ENCODE results near the gene ZNF660.

GRCh38 chr3:42134890-42135490, 43.8 kb downstream of the TRAK1 start:
- RAMPAGE, long total RNA: no peak
- RRBS: no CpG with 5 or more reads among the region's 3 CpGs

GRCh38 chr3:42388177-42388739, 22.2 kb downstream of the LYZL4 start:
- RAMPAGE, long total RNA: no peak
- RRBS: no CpG with 5 or more reads among the region's 6 CpGs

DNA sequence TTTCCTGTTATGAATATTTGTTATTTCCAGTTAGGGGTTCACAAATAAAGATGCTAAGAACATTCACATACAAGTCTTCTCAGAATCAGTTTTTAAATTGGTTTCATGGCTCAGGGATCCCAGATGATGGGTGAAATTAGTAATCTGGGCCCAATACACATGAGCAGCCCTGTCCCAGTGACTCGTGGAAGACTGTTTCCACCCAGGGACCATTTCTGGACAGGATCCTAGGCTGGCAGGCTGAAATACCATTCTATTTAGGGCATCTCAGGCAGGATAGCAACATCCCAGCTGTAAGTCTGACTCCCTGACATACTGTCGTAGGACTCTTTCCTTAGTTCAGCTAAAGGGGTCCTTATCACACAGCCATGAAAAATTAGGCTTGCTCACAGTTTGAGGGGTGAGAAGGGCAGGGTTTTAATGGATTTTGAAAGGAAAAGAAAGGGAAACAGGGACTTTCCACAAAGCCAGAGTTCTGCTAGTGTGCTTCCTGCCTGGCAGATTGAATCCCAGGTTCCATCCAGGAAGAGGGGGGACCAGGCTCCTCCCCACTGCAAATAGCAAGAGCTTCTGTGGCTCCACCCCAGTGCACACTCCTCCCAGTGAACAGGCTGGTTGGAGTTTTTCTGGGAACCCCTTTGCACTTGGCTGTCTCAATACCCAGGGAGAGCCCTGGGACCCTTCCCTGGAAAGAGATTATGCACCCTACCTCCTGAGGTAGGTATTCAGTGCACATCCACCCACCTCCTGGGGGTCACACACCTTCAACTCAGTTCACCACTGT, 41.3 kb upstream of the LYZL4 start:
- RAMPAGE, long total RNA: no peak
- RRBS: no CpG with 5 or more reads among the region's 2 CpGs

- RAMPAGE, long total RNA: no peak
- RRBS: no CpG with 5 or more reads among the region's 6 CpGs
These were observed 25.6 kb downstream of the SEC22C start for GRCh38 chr3:42555958-42556822.

DNA sequence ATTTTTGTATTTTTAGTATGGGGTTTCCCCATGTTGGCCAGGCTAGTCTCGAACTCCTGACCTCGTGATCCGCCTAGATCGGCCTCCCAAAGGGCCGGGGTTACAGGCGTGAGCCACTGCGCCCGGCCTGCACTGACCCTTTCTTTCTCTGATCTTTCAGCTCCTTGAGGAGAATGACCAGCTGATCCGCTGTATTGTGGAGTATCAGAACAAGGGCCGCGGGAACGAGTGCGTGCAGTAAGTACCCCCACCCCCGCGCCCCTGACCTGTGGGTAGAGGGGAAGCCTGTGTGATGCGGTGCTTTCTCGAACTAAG, 662 bp downstream of the SS18L2 start:
- RAMPAGE, long total RNA: no peak
- RRBS: 1% methylated on average over 4 of the region's 17 CpGs

DNA sequence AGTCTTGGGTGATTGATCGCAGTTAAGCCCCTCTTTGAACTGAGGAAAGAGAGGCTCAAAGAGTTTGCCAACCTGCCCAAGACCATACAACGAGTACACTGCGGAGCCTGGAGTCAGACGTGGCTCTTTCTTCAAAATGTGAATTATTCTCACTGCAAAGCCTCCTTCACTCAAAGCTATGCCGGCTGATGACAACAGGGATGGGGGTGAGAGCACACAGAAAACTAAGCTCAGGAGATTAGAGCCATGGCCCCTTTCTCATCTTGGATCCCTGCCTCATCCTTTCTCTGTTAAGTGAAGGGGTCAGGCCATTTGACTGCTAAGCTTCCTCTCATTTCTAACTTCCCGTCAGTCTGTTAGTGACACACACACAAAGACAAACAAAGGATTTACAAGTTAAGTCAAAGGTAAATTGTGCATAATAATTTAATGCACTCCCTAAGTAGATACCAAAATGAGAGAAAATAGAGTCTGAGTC, 1.1 kb downstream of the SS18L2 start:
- RAMPAGE, long total RNA: no peak
- RRBS: no CpG with 5 or more reads among the region's 6 CpGs

GRCh38 chr3:42636699-42637612, 16.5 kb upstream of the ZBTB47 start:
- RAMPAGE, long total RNA: no peak
- RRBS: no CpG with 5 or more reads among the region's 12 CpGs

DNA sequence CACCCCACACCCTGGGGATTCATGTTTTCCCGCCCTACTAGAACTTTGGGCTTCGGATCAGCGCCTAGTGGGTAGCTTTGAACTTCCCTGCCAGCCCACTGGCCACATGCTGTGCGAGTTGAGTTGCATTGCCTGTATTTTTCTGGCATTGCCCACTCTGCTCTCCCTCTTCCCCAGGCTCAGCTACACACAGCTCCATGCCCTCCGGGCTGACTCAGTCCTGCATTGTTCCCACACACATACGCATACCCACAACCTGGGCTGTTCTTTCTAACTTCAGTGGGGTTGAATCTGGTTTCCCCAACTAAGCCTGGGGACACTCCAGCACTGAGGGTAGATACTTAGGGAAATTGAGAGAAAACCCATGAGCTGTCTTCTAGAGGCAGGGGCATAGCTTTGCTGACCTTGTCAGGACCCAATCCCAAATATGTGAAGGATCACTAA, 1.9 kb upstream of the ZBTB47 start:
- RAMPAGE, long total RNA: no peak
- RRBS: no CpG with 5 or more reads among the region's 6 CpGs

- RAMPAGE, long total RNA: no peak
- RRBS: no CpG with 5 or more reads among the region's 10 CpGs
These were observed 1.0 kb downstream of the CYP8B1 start for GRCh38 chr3:42874606-42875121.

DNA sequence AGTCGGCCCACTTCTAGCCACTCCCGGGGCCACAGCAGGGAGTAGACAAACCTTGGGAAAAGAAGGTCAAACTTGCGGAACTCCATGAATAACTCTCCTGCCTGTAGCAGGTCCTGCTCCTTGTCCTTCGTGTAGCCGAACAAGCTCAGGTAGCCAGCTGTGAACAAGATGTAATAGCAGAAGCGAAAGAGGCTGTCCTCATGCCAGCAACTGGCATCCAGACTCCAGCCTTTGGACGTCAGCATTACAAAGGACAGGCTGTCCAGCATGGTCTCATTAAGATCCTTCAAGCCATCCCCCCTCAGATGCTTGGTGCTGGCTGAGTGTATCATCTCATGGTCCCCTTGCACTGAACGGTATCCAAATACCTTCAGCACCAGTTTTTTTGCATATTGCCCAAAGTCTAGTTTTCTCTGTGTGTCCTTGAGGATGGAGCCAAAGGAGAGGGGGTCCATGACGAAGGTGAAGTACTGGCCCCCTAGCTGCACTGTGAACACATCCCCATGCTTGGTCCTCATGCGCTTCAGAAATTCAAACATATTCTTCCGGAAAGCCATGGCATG, 476 bp downstream of the CYP8B1 start:
- RAMPAGE, long total RNA: no peak
- RRBS: no CpG with 5 or more reads among the region's 11 CpGs

- RAMPAGE, long total RNA: no peak
- RRBS: 31% methylated on average over 3 of the region's 8 CpGs
These were observed 22.0 kb downstream of the GASK1A start for GRCh38 chr3:43000855-43001708.

GRCh38 chr3:43287877-43288393, 1.6 kb downstream of the SNRK start:
- RAMPAGE, long total RNA: no peak
- RRBS: no CpG with 5 or more reads among the region's 2 CpGs

- RAMPAGE, long total RNA: no peak
- RRBS: no CpG with 5 or more reads among the region's 7 CpGs
These were observed 106.5 kb downstream of the SNRK start for GRCh38 chr3:43392576-43393450.

DNA sequence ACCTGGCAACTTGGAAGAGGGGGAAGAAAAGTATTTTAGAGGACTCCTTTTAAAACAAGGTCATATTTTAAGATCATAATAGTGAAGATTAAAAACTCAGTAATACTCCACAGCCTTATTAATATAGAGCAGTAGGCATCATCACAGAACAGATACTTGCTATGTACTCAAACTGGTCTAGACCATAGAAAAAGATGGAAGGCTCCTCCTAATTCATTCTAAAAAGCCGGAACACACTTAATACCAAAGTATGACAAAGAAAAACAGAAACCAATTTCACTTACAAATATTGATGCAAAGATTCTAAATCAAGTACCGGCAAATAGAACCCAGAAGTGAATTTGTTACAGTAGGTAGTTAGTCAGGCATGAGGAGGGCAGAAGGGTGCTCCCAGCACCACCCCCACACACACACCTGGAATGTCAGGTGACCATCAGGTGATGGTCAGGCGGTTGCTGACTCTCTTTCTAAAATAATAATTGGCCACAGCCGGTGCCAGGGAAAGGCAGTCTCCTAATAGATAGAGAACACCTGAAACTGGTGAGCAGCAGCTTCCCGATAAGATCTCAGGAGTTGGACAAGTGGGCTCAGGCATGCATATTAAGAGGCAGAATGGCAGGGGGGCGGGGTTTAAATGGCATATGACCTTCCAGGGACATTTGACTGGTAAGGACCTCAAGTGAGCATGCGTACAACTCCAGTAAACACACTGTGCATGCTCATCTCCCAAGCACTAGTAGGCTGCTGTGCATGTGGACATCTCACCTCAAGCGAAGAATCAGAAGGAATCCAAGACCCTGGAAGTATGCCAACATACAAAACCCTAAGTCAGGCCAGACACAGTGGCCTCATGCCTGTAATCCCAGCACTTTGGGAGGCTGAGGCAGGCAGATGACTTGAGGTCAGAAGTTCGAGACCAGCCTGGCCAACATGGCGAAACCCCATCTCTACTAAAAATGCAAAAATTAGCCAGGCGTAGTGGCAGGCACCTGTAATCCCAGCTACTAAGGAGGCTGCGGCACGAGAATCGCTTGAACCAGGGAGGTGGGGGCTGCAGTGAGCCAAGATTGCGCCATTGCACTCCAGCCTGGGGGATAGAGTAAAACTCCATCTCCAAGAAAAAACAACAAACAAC, 131.0 kb downstream of the ANO10 start:
- RAMPAGE, long total RNA: no peak
- RRBS: no CpG with 5 or more reads among the region's 15 CpGs

DNA sequence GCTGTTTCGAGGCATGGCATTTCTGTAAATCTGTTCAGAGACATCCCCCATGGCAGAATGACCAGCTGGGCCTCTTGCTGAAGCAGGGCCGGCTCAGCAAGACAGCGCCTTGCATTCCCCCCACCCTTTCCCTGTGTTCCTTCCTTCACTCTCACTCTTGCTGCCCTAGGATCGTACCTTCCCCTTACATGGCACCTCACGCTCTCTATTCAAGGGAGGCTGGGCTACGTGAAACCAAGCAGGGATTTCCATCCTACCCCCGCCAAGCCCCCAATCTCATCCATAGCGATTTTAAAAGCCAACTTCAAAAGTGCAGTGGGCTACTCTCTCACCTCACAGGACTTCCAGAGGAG, 192.5 kb downstream of the ABHD5 start:
- RAMPAGE, long total RNA: no peak
- RRBS: no CpG with 5 or more reads among the region's 8 CpGs

GRCh38 chr3:44339234-44339406, 554 bp downstream of the TCAIM start:
- RAMPAGE, long total RNA: no peak
- RRBS: no CpG with 5 or more reads among the region's 2 CpGs

- RAMPAGE, long total RNA: no peak
- RRBS: no CpG with 5 or more reads among the region's 8 CpGs
These were observed 948 bp downstream of the TCAIM start for GRCh38 chr3:44339438-44339990.

- RAMPAGE, long total RNA: no peak
- RRBS: 2% methylated on average over 2 of the region's 18 CpGs
These were observed 32.6 kb upstream of the ZNF445 start for GRCh38 chr3:44510067-44510480.

DNA sequence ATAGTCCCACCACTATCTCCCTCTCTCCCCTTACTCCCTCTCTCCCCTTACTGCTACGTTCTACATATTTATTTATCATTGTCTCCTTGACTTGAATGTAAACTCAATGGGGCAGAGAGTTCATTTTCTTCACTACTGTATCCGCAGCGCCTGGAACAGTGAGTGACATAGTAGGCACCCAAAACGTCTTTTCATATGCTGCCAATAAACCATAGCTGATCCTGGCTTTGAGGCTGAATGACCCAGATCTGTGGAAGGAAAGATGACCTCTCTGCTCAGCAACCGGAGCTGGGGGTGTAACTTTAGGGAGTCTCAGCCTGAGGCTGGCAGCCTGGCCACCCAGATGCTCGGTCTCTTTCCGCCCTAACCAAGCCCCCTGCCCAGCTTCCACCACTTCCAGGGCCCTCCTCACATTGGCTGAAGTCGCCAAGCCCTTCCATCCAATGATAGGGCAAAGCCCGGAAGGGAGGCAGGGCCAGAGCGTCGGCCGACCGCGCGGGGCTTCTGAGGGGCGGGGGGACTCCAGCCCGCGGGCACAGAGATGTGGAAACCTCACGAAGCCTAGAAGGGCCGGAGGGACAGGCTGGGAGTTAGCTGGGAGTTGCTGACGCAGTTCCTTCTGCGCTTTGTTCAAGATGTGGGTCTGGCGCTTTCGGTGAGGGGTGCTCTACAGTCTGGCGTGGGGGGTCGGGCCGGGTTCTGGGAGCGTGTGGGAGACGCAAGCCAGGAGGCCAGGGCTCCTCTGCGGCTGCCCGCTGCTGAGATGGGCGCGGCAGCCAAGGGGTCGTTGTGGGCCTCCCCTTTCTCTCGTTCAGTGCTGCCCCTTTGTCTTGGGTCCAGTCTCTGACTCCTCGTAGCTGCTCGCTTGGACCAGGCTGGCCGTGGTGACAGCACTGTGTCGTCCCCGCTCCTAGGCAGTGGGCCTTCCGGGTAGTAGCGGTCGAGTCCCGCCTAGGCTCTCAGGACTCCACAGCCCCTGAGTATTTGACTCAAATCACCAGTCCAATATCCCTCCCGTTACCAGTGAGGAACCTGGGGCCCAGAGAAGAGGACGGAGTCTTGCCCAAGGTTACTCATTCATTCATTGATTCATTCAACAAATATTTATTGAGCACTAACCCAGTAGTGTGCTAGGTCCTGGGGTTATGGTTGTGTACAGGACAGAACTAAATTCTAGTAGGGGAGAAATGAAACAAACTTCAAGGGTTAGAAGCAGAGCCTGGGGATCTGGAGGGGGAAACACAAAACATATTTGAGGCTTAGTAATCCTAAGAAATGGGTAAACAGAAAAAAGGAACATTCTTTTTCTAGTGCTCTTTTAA, at the start of gene ZNF660:
ZNF660 (plus strand) TSS at position 612 of the 1,322 bp plus-strand sequence.
- RAMPAGE, long total RNA: no peak
- RRBS: 2% methylated on average over 7 of the region's 46 CpGs

DNA sequence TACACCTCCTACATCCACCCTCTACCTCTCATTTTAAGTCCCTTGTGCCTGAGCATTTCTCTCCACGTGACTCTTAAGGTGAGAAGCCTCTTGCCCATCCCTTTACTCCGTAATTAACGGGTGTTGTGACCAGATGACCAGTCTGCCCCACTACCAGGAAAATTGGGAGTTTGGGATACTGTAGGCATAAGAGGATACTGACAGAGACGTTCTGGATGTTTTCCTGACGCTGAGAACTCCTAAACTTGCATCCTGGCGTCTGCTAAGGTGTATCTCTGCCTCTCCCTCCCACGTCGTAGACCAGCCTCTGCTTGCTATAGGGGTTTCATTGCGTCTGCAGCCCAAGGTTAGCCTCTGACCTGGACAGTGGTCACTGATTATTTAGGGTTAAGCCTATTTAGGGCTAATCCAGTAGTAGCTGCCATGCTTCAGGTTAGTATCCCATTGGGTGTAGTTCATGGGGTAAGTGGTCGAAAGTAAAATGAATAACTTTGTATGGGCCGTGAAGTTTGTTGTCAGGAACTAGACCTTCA, 804 bp downstream of the TMEM42 start:
- RAMPAGE, long total RNA: no peak
- RRBS: no CpG with 5 or more reads among the region's 11 CpGs